ENCODE measurements around the genes STAG1 and SOX14.

GRCh38 chr3:134874723-134875279 is 79.7 kb downstream of the EPHB1 start:
- PRO-cap, result no peak

- PRO-cap, result no peak
Measured at GRCh38 chr3:135148246-135148955, 353.3 kb downstream of the EPHB1 start.

DNA sequence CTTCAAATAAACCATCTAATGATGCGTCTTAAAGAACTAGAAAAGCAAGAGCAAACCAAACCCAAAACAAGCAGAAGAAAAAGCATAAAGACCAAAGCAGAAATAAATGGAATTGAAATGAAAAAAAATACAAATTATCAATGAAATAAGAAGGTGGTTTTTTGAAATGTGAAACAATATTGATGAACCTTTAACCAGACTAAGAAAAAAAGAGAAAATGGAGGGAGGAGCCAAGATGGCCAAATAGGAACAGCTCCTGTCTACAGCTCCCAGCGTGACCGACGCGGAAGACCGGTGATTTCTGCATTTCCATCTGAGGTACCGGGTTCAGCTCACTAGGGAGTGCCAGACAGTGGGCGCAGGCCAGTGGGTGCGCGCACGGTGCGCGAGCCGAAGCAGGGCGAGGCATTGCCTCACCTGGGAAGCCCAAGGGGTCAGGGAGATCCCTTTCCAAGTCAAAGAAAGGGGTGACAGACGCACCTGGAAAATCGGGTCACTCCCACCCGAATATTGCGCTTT is 307.1 kb upstream of the PPP2R3A start:
- PRO-cap, result unidirectional peak, plus-strand start at position 243 of the sequence

GRCh38 chr3:136147526-136148108 is 48.5 kb downstream of the MSL2 start:
- PRO-cap, result no peak

GRCh38 chr3:136429632-136430011 is 179.5 kb downstream of the PCCB start:
- PRO-cap, result no peak

- PRO-cap, result no peak
Measured at GRCh38 chr3:136434796-136435183, 184.7 kb downstream of the PCCB start.

- PRO-cap, result bidirectional peak, plus-strand start at chr3:136751483, minus-strand start at chr3:136751521
Measured at GRCh38 chr3:136751324-136751626, 903 bp downstream of the STAG1 start.

DNA sequence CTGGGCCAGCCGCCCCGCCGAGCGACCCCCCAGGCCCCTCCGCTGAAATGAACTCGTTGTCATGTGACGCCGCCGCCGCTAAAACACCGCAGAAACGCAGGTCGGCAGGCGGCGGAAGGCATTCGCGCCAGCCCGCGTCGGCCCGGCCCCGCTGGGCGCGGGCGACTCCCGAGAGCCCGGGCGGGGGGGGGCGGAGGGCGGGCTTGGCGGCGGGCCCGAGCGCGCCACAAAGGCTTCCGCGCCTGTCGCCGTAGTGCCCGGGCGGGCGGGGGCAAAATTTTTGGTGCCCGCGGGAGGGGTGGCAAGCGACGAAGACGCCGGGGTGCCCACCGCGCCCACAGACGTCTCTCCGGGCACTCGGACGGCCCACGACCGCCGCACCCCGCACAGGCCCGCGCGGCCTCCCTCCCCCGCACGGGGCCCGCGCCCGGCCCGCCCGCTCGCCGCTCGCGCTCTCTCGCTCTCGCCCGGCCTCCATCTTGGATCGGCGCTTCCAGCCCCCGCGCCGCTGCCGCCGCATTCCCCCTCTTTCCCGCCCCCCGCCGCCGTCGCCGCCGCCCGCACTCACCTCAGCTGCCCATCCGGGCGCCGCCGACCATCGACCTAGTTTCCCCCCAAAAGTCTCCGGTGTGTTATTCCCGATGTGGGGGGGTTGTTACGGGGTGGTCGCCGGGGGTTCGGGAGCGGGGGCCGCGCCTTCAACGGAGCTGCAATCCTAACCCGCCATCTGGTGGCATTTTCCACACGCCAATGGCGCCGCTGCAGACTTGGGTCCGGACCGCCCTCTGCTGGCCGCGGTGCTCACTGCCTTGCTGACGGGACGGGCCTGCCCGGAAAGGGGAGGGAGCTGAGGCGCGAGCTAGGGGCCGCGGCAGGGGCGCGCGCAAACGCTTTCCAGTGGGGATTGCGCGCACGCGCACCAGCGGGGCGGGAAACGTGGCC is at the start of gene STAG1:
Gene STAG1 (minus strand): TSS at position 752 of the 942 bp plus-strand sequence.
- PRO-cap, result bidirectional peak, plus-strand start at position 89 of the sequence, minus-strand start at position 752 of the sequence

- PRO-cap, result no peak
Measured at GRCh38 chr3:136860596-136861107, 1.4 kb upstream of the NCK1 start.

DNA sequence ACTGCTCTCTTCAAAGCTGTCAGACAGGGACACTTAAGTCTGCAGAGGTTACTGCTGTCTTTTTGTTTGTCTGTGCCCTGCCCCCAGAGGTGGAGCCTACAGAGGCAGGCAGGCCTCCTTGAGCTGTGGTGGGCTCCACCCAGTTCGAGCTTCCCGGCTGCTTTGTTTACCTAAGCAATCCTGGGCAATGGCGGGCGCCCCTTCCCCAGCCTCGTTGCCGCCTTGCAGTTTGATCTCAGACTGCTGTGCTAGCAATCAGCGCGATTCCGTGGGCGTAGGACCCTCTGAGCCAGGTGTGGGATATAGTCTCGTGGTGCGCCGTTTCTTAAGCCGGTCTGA is 11.3 kb downstream of the IL20RB start:
- PRO-cap, result unidirectional peak, plus-strand start at position 165 of the sequence

DNA sequence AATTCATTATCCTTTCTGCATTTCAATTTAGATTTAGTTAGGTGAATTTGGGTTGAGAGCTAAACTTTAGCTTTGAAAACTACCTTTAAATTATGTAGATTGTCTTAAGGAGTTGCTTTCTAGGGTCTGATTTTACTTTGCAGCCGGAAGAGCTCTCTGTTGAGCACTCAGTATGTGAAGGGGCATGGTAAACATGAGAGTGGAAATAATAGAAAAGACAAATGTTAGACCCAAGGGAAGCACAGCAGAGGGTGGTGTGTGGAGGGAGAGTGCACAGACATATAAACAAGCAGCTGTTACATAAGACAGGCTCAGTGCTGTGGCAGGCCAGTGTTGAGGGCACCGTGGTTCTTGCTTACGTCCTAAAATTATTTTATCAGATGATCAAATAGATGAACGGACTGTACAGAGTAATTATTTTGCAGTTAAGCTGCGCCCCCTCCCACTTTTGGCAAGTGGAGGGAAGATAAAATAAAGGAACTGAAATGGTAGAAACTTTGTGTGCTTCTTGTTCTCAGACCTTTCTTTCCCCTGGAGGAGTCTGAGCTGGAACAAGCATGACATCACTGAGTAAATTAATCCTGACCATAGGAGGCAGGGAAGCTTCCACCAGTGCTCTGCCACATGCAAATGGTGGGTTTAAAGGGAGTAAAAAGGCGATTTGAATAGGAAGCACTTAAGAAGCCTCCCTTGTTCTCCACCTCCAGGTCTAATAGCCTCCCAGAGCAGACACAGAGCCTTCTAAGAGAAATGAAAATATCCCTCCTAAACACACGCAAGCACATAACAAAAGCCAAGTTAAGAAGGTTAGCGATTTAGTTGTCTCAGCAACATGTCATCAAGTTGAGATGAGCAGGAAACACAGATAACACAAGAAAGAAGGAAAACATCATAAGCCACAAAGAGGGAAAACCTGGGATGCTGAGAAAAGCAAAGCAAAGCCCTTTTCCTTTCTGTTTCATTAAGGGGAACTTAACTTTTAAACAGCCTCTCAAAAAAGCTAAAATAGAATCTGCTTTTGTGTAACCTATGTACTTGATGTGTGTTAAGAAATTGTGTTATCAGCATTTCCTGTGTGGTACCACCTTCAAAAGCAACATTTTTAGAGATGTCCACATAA is 205.7 kb downstream of the IL20RB start:
- PRO-cap, result unidirectional peak, minus-strand start at position 533 of the sequence

DNA sequence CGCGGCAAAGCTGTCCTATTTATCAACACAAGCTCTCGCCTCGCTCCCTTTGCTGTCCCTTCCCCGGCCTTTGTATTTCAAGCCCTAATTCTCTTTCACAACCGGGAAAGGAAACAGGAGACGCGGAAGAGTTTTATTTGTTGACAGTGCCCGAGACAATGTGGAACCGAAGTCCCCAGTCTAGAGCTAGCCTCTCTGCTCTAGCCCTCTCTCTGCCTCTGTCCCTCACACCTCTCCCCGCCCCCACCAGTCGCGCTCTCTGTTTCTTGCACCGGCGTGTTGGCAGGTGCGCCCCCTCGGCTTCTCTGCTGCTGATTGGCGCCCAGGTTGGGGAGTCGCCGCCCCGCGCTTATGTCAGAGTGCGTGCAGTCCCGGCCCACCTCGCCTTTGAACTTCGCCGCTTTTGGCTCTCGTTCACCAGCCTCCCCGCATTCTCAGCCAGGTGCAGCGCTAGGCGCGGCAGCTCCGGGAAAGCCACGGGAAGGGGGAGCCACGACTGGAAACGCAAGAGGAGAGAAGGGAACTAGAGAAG is at the start of gene SOX14:
Gene SOX14 (plus strand): TSS at position 431 of the 532 bp plus-strand sequence.
- PRO-cap, result bidirectional peak, plus-strand start at position 431 of the sequence, minus-strand start at position 239 of the sequence

DNA sequence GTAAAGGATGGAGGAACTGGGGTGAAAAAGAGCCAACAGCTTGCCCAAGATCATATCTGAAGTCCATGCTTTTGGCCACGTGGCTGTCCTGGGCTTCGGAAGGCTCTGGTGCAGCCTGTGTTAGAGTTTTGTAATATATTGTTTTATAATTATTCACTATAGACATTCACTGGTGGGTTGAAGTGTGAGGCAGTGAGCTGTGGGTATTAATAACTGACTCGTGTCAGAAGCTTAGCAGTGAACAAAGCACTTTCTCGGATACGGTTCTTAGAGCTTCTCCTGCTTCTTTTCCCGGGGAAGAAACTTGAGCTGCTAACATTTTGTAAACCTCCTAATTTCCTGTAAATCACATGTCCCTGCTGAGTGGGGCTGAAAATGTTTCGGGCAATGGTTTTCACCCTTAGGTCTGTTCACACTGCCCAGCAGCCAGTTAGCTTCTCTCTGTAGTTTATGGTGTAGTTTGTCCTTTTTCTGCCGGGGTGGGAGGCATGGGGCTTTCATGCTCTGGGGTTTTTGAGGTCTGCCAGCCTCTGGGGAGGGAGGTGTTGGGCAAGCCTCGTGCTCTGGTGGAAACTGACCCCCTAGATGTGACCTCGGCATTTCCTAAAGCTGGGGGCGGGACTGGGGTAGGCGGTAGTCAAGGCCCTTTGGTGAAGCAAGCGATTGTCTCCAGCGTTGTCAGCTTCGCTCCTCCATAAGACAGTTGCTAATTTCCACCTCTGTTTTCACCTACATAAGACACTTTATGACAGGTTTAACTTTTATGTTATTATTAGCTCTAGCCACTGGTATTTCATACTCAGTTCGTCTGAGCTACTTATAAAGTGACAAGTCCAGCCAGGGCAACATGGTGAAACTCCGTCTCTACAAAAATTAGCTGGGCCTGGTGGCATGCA is 1.8 kb downstream of the MRAS start:
- PRO-cap, result no peak

- PRO-cap, result no peak
Measured at GRCh38 chr3:138374693-138375092, 26.3 kb downstream of the MRAS start.

GRCh38 chr3:138594616-138595510 is 803 bp upstream of the CEP70 start:
- PRO-cap, result bidirectional peak, plus-strand start at chr3:138594945, minus-strand start at chr3:138594830

DNA sequence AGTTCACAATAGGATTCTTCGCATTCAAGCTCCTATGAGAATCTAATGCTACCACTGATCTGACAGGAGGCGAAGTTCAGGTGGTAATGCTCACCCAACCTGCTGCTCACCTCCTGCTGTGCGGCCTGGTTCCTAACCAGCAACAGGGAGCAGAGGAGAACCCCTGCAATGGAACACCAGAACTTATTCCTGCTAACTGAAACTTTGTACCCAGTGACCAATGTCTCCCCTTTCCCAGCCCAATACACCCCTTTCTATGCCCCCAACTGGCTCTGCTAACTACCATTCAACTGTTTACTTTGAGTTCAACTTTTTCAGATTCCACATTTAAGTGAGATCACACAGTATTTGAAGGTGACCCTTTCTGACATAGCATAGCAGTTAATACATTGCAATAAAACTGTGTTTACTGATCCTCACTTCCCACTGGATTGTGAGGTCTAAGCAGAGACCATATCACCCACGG is 84.2 kb downstream of the PIK3CB start:
- PRO-cap, result no peak

DNA sequence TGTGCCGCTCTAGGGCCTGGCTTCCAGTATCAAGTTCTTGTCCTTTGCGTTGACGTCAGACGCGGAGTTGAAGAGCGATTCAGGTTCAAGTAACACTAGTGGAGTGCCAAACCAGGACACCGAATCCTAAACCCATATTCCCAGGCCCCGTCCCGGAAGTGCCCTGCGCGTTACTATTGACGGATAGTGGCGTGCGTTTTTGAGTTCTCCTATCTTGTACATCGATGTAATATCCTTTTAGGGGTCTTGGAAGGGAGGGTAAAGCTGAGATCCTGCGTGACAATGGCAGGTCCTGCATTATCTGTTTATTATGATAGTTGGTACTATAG is 348 bp upstream of the PRR23C start:
- PRO-cap, result no peak

GRCh38 chr3:139373516-139374053 is 15.9 kb downstream of the COPB2 start:
- PRO-cap, result no peak

DNA sequence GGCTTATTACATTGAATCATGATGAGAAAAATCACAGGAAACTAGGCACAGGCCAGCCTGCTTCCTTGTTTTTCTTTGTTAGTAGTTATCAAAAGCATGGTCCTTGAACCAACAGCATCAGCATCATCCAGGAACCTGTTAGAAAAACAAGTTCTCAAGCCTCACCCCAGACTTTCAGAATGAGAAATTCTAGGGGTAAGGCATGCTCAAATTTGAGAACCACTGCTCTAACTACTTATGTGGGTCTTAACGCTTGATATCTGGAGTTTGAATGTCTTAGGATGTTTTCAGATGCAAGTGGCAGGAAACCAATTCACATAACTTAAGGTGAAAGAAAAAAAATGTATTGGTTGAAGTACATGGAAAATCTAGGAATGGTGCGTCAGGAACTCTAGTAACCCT is 8.1 kb downstream of the RBP1 start:
- PRO-cap, result no peak

- PRO-cap, result bidirectional peak, plus-strand start at chr3:139539011, minus-strand start at chr3:139538922
Measured at GRCh38 chr3:139538722-139539204, 779 bp downstream of the RBP1 start.

All from H9 (cell line).